Parotid gland (tissue), 1 donor: ENCODE results near the genes KEL and OR2F1.

DNA sequence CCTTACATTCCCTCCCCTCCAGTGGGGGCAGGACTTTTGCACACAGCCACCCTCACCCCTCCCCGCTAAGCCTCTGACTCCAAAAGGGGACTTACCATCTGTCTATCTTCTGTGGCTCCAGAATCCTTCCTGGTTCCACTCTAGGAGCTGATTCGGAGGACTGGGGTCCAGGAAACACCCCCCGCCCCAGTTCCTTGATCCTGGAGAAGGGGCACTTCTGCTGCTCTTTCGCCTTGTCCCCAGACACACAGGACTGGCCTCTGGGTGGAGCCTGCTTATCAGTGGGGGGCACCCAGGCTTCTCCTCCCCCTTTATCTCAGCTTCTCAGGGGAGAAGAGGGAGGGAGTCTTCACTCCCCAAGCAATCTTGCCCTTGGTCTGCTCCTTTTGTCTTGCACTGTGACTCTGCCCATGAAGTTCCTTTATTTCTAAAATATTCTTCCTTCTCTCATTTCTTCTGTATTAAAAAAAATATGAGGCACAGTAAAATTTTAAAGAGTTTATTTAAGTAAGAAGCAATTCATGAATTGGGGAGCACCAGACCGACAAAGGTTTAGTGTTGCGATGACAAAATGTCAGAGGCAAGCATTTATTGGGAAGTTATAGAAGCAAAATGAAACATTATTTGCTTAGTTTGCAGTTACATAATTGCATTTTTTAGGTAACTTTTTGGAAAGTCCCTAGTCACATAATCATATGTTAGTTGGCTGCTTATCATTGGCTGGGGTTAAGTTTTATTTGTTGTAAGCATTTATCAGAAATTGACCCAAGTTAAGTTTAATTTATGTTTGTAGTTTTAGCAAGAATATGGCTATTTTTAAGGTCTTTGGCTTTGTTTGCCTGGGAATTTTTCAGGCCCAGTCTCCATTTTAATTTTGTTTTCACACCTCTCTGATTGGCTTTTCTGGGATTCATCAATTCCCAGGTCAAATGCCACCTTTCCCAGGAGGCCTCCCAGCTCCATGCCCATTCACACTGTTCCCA, at the start of gene KEL:
KEL (minus strand) TSS at position 255 of the 983 bp plus-strand sequence.
- PRO-cap: no peak

GRCh38 chr7:143288498-143289548, 672 bp downstream of the CASP2 start:
- PRO-cap: no peak

DNA sequence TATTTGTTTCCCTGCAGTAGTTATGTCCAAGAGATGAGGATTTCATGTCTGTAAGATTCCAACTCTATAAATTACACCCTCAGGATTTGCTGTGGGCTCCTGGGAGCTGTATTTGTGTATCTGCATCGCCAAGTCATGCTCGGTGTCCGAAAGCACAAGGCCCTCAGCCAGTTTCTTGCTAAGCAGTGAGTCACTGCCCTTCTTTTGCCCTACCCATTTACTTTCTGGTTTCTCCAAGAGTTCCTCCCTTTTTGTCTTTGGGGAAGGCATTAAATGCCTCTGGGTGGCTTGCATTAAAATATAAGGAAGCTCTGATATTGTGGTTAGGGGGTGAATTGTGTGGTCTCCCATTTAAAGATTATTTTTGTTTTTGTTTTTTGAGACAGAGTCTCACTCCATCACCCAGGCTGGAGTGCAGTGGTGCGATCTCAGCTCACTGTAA, 15.6 kb downstream of the CLCN1 start:
- PRO-cap: no peak

- PRO-cap: no peak
Measured at GRCh38 chr7:143383838-143384936, 3.0 kb downstream of the ZYX start.

DNA sequence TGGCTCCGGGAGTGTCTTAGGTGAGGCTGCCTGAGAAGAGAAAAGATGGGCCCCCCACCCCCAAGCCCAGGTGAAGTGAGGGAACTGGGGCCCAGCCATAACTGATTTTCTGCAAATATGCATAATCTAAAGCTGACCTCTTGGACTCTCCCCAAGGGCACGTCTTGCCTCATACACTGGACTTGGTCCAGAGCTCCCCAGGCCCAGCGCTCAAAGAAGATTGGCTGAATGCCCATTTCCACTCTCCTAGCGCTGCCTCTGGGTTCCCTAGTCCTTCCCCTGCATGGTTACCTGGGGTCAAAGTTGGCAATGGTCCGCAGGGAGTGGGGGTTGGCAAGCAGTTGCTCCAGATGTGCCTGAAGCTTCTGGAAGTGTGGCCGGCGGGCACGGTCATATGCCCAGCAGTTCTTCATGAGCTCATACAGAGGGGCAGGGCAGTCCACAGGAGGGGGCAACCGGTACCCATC, 12.3 kb downstream of the ZYX start:
- PRO-cap: no peak

DNA sequence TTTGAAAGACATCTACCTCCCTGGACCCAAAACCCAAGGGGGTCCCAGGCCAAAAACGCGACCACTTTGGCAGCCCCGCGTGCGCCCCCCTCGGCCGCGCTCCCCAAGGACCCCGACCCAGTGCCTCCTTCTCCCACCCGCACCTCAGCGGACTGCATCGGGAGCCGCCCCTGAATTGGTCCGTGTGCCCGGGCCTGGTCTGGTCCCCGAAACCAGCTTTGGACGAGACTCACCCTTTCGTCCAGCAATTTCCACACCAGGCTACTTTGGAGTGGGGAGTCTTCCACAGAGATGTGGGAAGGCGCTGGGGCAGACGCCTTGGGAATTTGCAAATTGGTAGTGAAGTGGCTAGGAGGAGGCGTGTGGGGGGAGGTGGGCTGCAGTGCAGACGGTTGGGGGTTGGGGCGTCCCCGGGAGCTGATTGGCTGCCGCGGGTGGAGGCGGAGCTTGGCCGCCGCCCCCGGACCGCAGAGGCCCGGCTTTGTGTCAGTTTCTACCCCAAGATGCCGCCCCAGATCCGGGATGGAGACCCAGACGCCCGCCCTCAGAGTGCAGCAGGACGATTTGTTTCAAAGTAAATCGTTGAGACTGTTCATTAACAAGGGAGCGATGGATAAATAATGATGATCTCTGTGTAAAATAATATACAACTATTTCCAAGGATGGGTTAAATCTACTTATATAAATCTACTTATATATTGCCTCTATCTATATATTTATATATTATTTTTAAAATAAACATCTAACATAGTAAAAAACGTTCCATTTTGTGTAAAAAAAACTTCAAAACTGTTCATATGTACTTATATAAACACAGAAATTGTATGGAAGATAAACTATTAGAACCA, 16.8 kb downstream of the TCAF1 start:
- PRO-cap: no peak

DNA sequence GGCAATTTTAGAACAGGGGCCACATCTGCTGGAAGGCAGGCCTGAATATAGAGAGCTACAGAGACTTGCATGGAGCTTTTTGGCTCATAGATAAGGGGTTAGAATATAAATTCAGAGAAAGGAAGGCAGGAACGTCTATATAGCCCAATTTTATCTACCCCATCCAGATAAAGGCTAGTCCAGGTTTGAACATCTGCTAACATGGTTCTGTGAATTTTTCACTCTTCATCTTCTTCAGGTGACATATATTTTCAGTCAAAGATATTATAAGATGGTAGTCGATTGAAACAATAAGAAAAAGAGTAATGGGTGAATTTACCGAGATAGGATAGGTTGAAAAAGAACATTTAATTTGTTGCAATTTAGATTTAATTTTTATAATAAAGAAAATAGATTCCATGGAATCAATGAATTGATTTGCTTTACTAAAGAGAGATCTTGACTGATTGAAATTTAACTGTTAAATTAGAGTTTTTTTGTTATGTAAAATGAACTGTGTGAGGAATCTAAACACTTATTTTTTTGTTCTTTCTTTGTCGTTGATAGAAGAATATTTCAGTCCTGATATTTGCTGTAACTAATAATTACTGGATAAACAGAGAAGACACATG, at the start of gene OR2F1:
OR2F1 (plus strand) TSS at position 380 of the 611 bp plus-strand sequence.
- PRO-cap: no peak

GRCh38 chr7:145845243-145846008, 271.2 kb upstream of the CNTNAP2 start:
- PRO-cap: no peak

DNA sequence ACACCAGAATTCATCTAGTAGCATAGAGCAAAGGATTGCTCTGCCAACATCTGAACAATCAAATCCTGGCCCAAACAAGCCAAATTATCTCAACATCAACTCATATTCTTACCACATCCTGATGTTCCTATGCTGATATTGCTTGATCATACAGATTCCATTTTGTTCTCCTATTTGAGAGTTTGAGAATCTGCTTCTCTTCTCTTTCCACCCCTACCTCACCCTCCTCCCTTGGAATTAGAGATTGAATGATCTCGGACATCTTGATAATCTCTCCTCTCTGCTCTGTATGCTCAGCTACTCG, 633.4 kb downstream of the CNTNAP2 start:
- PRO-cap: no peak

DNA sequence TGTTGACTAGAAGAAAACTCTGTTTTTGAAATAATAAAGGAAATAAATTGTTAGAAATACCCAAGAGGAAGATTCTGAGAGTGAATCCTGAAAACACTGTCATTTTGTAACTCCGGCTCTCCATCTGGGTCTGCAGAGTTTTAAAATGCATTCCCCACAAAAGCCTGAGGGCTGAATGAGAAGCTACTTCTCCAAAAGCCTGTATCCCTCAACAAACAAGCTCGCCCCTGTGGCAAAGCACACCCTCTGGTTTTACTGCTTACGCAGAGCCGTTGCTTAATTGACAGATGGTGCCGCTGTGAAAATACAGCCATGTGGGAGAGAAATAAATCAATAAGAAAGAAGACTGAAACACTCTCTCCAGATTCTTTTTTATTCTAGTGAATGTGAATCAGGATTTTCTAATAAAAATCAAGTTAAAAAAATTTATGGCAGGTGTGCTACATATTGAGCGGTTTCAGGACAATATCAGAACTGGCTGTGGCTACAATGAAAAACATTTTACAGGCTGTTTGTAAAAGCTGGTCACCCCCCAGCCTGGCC, 32.3 kb downstream of the C7orf33 start:
- PRO-cap: no peak

DNA sequence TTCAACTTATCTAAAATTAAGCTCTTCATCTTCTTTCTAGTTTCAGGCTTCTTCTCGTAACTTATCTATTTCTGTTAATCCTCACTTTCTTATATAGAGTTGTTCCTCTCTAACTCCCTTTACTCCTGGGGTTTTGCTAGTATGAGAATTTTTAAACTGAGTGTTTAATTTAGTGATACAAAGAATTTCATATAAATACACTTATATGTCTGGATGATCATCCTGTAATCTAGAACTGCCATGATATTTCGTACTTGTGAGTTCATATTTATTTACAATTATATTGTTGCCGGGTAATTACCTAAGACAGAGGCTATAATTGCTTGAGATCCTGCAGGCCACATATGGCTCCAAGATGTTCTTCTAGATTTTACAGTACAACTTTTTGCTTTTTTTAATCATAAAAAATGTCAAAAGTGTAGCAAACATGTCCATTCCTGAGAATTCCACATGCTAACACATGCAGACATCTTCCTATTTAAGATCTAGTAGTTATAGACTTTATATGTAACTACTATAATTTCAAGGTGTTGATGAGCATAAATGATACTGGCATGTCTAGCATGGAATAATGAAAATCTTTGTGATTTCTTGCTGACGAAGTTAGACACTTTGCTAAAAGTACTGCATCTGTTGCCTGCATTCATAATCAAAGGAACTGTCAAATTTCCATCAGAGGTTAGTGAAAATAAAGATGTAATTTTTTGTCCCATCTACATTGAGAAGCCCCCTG, 17.2 kb downstream of the CUL1 start:
- PRO-cap: no peak

DNA sequence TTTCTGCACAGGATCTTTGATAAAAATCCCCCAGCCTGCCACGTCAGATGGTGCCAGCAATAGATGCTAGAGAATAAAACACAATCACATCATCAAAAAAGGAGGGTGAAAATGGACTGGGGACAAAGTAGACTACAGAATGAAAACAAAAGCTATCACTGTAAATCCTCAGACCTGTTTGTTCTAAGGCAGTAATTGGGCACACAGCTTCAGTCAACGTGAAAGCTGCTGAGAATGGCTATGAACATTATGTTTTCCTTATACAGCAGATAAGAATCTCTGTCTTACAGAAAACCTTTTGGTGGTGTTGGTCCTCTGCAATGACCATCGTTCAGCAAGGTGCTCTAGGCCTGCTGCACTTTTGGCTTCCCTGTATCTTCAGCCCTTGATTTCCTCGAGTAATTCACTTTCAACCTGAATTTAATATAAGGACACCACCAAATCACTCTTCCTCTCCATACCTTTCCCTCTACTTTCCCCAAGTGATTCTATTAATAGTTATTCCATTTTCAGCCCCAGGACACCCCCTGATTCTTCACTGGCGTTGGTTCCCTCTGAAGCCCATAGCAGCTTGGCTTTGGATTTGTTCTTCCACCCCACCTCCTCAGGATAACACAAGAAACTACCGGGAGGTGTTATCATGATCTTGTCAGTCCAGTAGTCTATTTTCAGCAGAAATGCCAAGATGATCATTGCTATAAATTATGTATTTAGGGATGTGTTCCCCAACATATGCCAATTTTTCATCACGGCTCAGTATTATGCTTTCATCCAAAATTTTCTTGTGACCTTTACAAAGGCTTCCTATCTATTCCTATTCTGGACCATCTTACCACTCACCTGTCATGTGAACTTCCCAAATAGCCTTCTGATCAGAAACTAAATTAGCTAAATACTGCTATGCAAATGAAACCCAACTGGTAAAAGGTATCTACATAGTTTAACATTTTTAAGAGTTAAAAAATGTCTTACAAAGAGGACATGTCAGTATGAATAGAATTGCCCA, 72.1 kb downstream of the EZH2 start:
- PRO-cap: no peak

DNA sequence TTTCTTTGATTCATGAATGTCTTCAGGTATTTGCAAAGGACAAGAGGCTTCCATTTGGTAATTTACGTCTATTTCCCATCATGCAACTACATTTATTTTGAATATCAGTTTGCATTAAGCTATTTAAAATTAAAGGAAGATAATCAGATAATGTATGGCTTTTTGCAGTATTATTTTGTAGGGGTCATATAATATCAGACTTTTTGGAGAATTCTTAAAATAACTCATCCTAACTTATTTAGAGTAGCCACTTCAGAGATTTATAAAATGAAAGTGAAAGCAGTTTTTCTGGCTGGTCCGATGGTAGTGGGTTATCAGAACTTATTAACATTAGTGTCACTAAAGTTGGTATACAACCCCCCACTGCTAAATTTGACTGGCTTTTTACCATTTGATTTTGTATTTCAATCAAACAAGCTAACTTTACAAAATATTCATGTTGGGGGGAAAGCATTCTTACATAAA, 65.2 kb downstream of the PDIA4 start:
- PRO-cap: no peak

DNA sequence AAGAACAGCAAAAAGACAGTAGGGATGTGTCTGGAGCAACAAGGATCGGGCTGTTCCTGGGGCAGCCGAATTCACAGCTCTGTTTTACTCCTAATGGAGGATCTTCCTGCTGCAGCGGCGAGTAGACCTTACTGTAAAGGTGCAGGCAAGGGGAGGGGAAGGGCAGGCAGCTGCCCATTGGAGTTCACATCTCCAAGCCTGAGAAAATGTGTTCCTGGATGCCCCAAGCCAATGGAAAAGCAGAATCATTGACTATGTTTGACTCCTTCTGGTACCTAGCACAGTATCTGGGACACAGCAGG, 40.4 kb downstream of the PDIA4 start:
- PRO-cap: no peak

- PRO-cap: unidirectional peak, minus-strand start at chr7:149065939
Measured at GRCh38 chr7:149065482-149066249, 24.9 kb downstream of the ZNF786 start.

GRCh38 chr7:149127779-149128152, 1.6 kb upstream of the ZNF425 start:
- PRO-cap: no peak

DNA sequence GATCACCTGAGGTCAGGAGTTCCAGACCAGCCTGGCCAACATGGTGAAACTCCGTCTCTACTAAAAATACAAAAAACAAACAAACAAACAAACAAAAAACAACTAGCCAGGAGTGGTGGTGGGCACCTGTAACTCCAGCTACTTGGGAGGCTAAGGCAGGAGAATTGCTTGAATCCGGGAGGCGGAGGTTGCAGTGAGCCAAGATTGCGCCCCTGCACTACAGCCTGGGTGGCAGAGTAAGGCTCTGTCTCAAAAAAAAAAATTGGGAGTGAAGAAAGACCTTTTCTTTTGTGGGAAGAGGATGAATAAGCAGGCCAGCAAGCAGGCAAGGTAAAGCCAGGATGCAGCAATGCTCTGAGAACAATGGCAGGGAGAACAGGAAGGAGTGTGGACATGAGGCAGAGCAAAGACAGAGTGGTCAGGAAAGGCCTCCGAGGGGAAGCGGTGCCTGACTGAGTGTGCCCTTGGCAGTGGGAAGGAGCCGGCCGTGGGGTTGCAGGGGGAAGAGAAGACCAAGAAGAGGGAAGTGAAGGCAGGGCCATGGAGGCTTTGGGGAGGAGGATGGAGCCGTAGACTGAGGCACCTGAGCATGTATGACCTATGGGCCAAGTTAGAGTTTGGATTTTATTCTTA, 22.0 kb upstream of the ZNF212 start:
- PRO-cap: no peak

GRCh38 chr7:149239942-149240832, 736 bp downstream of the ZNF212 start:
- PRO-cap: no peak

GRCh38 chr7:149250146-149250565, 10.7 kb downstream of the ZNF212 start:
- PRO-cap: no peak

GRCh38 chr7:149321853-149322565, 60.0 kb downstream of the ZNF783 start:
- PRO-cap: no peak